Neural cell (in vitro differentiated cells): Measurements from ENCODE around the gene LRRC14B.

- RAMPAGE, long total RNA = no peak
These were observed 3.0 kb upstream of the LRRC14B start for GRCh38 chr5:187884-189135.

DNA sequence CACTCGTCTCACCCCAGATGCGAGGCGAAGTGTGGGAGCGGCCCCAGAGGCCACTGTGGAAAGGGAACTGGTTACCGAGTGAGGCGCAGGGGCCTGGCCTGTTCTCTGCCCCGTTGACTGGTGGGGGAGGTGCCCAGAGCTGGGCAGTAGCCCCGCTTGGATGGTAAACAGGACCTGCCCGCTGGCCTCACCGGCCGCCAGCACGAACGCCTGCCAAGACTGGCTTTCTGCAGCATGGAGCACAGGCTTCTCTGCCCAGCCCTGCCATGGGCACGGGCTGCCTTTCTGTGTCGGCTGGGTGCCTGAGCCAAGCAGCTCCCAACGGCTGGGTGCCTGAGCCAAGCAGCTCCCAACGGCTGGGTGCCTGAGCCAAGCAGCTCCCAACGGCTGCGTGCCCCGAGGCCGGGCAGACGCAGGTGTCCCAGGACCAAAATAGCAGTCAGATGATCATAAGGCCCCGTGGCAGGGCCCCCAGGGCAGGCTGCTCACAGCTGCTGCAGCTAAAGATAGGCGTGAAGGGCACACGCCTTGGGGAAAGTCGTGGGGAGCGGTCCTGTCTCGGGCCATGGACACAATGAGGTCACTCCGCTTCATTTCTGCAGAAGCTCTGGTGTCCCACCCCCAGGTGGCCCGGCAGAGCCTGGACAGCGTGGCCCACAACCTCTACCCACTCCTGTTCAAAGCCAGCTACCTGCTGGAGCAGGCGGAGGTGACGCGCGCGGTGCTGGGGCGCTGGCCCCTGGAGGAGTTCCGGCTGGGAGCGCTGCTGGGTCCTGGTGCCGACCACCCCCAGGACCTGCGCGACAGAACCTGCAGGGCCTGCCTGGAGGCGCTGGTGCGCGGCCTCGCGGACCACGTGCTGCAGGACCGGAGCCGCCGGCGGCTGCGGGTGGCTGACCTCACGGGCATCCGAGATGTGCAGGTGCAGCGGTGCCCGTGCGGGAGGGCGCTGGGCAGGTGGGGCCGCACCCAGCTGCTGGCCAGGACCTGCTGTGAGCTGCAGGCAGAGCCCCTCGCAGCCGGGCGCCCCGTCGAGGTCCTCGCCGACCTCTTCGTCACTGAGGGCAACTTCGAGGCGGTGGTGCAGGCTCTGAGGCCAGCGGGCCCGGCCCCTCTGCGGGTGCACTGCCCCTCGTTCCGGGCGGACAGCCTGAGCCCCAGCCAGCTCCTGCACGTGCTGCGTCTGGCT is at the start of gene LRRC14B:
Gene LRRC14B (plus strand): TSS at position 522 of the 1,189 bp plus-strand sequence.
- RAMPAGE, long total RNA = no peak

- RAMPAGE, long total RNA = no peak
These were observed 11.6 kb downstream of the CCDC127 start for GRCh38 chr5:206322-206849.

- RAMPAGE, long total RNA = no peak
These were observed 10.9 kb downstream of the CCDC127 start for GRCh38 chr5:206850-207731.

- RAMPAGE, long total RNA = no peak
These were observed 1.7 kb upstream of the PDCD6 start for GRCh38 chr5:269303-270545.

DNA sequence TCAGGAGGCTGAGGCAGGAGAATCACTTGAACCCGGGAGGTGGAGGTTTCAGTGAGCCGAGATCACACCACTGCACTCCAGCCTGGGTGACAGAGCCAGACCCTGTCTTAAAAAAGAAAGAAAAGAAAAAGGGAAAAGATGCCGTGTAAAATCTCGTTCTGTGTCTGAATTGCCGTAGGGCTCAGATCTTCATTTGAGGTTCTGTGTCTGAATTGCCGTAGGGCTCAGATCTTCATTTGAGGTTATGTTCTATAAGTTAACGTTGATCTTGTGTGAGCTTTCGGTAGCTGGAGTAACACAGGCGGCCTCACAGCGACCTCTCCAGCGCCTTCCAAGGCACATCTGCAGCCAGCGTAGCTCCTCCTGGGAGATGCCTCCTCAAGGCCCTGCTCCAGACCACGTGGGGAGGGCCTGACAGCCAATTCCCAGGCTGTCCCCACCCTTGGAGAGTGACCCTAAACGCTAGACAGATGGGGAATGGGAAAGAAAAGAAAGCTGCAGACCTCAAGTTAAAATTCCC is 8.8 kb upstream of the AHRR start:
- RAMPAGE, long total RNA = no peak

DNA sequence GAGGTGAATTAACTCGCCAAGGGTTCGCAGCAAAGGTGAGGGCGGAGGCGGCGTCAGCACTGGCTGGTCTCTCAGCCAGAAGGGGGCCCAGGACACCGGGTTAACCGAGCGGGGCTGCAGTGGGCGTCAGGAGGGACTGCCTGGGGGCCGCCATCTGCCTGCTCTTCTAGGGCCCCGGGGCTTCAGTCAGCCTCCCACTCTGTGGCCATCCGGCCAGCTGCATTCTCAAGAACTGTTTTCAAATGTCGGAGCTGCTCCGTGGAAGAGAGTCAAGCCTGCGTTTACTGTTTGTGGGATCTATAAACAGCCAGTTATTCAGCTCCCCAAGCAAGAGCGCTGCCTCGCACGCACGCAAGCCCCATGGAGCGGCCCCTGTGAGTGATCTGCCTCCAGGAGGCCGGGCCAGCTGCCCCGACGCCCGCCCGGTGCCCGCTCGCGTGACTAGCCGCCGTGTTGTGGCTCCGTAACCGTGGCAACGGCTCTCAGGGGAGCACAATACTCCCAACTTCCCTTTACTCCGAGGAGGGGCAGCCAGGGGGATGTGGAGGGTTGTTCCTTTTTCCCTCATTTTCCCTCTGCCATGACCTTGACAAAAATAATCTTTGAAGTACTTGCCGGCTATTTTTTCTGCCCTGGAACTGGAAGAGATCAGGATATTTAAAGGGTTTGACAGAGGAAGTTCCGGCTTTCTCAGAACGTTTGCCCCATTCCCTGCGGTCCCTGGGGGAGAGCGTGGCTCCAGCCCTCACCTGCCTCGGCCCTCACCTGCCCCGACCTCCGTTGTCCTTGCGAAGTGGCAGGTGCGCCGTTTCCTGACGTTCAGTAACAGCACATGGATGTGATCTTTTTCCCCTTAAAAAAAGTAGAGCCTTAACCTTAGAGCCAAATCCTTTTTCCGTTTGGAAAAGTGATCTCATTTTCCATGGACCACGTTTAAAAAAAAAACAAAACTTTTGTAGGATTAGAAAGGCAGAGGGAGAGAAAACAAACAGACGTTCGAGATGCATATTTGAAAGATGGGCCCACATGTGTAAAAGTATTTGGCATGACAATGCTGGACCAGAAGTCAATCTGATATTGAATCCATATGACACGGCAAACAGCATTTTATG is 43.0 kb upstream of the EXOC3 start:
- RAMPAGE, long total RNA = no peak

DNA sequence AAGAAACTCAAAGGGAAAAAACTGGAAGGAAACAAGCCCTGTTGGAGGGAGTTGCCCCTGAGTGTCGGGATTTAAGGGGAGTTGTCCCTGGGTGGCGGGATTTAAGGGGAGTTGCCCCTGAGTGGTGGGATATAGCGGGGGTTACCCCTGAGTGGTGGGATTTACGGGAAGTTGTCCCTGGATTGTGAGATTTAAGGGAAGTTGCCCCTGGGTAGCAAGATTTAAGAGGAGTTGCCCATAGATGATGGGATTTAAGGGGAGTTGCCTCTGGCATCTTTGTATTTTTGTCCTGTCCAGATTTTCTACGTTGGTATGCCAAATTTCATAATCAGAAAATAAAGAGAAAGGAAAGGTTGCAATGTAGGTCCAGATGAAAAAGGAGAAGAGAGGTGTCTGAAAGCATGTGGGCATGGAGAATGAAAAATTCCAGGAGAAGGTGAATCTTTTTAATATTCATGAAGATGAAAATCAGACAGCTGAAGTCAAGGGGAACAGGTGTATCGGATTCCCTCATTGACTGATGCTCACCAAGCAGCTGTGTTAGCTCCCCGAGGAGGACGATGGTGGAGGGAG is 1.7 kb downstream of the EXOC3 start:
- RAMPAGE, long total RNA = no peak

DNA sequence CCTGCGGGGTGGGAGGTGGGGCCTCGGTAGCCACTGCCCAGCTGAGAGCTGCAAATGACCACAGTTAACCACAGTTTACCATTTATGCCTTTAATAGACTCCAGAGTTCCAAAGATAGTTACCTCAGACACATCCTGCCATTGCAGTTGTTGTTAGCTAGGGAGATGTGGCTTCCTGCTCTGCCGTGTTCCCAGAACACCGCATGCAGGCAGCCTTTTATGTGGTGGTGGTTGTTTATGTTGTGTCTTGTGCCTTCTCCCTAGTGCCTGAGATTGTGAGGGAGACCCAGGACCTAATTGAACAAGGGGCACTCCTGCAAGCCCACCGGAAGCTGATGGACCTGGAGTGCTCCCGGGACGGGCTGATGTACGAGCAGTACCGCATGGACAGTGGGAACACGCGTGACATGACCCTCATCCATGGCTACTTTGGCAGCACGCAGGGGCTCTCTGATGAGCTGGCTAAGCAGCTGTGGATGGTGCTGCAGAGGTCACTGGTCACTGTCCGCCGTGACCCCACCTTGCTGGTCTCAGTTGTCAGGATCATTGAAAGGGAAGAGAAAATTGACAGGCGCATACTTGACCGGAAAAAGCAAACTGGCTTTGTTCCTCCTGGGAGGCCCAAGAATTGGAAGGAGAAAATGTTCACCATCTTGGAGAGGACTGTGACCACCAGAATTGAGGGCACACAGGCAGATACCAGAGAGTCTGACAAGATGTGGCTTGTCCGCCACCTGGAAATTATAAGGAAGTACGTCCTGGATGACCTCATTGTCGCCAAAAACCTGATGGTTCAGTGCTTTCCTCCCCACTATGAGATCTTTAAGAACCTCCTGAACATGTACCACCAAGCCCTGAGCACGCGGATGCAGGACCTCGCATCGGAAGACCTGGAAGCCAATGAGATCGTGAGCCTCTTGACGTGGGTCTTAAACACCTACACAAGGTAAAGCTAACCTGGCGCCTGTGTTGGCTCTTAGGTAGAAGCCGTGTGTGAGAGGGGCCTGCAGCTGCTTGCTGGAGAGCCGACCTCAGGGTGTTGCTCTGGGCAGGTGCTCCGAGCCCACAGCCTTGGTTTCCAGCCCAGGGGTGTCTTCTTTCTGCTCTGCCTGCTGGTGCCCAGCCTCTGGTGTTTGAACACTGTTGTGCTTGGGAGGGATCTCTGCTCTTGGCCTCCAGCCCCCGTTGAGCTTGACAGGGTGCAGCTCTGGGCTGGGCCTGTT is 10.5 kb downstream of the EXOC3 start:
- RAMPAGE, long total RNA = no peak

- RAMPAGE, long total RNA = no peak
These were observed 15.9 kb downstream of the EXOC3 start for GRCh38 chr5:458791-459432.

DNA sequence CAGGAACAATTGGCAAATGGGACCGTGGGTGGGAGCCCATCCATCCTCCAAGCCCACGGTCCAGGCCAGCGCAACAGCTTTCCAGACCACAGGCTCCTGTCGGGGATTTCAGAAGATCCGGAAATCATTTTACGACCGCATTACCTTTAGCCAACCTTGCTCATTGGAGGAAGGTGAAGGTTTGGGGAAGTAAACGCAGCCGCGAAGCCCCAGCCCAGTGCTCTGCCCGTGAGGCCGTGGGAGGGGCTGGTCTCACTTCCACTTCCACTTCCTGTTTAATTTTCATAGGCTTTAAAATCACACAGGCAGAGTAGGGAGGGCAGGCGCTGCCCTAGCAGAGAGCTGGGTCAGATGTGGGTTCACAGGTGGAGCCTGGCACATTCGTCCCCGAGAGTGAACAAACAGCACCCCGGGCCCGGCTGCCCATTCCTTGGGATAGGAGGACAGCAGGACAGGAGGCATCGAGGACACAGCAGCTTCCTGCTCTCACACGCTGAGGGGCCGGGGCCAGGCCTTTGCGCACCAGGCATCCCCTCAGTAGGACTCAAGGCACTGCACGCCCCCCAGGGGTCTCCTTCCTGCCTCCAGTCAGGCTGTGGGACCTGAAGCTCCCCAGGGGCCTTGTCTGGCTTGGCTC is 19.8 kb upstream of the SLC9A3 start:
- RAMPAGE, long total RNA = no peak

GRCh38 chr5:693894-694245 is 718 bp upstream of the TPPP start:
- RAMPAGE, long total RNA = no peak

- RAMPAGE, long total RNA = no peak
These were observed 17.9 kb upstream of the TPPP start for GRCh38 chr5:710653-711908.

DNA sequence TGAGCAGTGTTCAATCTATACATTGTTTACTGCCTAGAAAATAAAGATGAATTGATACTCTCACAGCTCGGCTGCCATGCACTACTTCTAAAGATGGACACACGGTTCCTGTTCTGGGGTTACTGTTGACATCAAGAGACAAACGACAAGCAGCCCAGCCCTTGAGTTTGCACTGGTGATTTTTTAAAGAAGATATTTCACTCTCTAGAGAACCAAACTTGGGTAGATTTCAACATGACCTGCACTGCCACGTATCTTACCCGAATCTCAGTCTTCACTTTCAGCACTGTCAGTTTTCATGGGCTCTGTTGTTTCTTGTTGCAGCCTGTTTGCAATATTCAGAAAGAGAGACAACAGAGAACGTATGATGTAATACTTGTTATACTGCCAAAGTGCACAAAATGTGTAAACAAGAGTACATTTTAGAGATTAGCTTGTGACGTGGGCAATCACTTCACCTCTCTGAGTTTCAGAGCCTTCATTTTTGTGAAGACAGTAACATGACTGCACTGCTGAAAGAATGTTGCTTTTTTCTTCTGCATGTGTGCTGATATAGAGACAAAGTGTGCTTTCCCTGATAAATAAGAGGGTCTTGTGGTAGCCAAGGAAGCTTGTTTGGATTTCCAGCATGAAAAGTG is 23.5 kb upstream of the TPPP start:
- RAMPAGE, long total RNA = no peak

GRCh38 chr5:835848-836410 is 14.9 kb downstream of the ZDHHC11 start:
- RAMPAGE, long total RNA = no peak

GRCh38 chr5:912100-913363 is 19.8 kb downstream of the TRIP13 start:
- RAMPAGE, long total RNA = no peak

- RAMPAGE, long total RNA = no peak
These were observed 17.1 kb upstream of the NKD2 start for GRCh38 chr5:991579-991921.

DNA sequence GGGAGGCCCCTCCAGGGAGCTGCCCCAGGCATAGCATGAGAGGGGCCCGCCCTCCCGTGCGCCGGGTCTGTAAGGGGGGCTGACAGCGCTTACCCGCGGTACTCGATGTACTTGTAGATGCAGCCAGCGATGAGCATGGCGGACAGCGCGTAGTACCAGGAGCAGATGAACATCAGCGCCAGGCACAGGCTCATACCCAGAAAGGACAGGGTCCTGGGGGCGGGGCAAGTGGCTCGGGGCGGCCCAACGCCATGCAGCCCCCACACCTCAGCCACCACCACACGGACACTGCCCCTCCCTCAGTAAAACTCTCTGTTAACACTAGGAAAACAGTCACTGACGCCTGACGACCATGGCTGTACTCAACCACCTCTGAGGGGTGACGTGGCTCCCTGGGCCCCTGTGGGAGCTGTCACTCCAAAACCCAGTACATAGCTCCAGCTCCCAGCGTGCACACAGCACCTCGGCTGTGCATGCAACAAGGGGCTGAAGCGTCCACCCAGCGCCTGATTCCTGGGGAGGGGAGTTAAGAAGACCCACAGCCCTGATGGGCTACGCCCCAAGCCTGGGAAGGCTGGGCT is 36.5 kb downstream of the SLC12A7 start:
- RAMPAGE, long total RNA = no peak

DNA sequence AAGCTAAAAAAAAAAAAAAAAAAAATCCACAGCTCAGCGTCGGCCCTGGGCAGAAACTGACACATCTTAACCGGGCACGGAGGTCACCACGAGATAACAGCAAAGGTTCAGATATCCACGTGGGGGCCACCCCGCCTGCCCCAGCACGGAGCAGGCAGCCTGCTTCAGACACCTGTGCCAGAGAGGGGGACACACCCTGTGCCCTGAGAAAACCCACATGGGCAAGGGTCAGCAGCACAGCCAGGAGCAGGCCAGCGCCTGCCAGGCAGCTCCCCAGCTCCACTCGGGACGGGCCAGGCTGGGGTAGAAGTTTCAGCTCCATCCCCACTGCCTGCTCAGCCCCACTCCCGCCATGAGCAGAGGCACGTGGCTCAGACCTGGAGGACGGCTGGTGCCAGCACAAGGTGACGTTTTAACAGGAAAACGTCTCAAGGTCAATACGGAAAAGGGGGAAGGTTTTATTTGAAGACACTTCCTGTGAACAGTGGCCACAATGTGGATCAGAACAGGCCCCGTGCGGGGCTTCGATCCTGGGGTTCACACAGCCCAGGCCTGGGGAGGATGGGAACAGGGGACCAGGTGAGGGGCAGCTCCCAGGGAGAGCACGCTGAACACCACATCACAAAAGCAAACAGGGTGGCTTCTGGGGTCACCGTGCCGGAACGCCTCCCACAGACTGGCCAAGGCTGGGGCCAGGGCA is 22.1 kb downstream of the SLC12A7 start:
- RAMPAGE, long total RNA = no peak

DNA sequence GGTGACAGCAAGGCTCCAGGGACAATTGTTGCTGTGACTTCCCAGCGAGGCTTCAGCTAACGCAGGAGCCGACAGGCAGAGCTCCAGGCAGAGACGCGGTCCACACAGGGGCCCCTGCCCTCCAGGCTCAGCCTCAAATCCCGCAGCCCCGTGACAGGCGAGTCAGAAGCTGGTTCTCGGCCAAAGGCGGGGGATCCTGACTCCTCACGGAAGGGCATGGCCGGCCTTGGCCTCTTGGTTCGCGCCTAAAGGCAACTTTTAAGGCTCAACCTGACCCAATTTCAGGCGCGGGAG is 21.3 kb downstream of the SLC12A7 start:
- RAMPAGE, long total RNA = no peak